H7 (cell line): ENCODE measurements around the gene FBXW10B.

DNA sequence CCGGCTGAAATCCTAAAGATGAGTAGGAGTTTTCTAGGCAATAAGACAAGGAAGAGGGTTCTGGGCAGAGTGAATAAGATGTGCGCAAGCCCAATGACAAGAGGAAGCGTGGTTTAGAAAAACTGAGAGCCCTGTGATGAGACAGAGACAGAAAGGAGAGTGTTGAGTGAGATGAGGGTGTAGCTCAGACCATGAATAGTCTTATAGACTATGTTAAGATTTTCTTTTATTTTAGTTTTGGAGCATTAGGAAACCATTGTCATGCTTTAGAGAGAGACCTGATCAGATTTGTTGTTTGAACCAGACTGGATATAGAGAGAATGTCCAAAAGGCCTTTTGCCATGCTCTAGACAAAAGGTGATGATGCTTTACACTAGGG lies 50.3 kb downstream of the COX10 start:
- RAMPAGE, long total RNA = no peak

DNA sequence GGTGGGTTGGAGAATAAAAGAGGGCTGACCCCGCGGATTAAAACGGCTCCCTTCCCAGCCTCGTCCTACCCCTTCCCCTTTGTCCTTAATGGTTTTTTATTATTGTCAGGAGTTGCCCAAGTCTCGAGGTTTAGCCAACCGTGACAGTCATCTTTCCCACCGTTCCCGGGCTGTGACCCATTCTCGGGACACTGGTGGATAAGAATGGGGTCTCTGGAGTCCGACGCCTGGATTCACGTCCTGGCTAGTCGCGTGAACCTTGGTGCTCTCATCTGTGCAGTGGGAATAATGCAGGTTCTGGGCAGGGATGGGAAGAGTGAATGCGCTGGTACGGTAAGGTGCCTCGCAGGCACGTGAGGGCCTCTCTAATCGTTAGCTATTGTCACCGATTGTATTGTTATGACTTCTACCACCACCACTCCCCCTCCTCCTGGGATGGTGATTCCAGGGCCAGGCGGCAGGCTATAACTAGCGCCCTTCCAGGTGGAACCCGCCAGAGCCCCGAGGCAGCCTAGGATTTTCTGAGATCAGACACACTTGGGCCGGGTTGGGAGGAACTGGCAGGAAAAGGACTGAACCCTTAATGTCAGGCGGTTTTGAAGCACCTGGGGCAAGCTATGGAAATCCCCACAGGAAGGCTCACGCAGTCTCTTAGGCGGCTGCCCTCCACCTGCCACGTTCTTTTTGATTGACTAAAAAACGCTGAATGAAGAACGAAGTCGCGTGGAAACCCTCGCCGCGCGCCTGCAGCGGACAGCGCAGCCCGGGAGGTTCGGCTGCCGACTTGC lies 2.6 kb downstream of the HS3ST3B1 start:
- RAMPAGE, long total RNA = no peak

- RAMPAGE, long total RNA = no peak
Observed at GRCh38 chr17:14304121-14304822, 3.4 kb downstream of the HS3ST3B1 start.

GRCh38 chr17:14321273-14321529 lies 20.3 kb downstream of the HS3ST3B1 start:
- RAMPAGE, long total RNA = no peak

DNA sequence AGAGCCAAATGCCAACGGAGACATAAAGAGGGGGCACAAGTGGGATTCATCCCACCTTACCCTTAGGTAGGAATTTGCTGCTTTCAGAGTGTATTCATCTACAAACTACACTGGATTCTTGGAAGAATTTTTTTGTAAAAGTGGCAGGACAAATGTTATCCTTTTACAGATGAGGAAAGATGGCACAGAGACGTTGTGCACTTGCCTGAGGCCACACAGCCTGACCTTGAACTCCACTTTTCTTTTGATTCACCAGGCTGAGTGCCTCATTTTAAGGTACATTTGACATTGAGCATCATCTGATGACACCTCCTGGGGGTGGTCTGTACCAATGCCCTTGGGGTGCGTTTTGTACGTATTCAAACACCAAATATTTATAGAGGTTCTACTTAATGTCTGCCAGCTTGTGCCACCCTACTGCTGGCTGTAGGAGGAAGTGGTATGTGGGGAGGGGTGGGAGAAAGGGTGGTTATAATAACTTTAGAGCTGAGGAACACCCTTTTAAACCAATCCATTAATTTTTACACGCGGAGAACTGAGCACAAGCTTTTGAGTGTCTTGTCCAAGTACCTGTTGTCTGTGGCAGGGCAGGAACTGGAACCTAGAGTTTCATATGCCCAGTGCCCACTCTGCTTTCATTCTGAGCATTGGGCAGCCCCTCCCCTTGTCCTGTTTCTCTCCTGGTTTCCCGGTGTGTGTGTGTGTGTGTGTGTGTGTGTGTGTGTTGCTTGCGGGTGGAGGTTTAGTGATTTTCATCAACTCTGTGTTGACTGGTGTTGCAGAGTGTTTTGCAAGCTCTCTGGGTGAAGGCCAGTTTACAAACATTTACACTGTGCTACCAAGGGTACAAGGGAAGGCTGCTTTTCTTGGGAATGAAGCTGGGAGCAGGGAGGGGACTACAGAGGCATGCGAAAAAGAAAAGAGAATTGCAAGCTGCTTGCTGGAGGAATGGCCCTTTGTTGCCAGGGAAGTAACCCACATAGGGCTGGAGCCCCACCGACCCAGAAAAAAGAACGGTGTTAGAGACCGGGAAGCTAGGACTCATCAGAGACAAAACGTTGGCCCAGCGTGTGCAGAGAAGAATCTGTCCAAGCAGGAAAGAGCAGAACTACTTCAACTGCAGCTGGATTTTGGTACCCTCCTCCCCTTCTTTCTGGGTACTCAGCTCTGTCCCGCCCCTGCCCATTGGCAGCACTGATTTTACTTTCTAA lies 29.4 kb downstream of the HS3ST3B1 start:
- RAMPAGE, long total RNA = no peak

DNA sequence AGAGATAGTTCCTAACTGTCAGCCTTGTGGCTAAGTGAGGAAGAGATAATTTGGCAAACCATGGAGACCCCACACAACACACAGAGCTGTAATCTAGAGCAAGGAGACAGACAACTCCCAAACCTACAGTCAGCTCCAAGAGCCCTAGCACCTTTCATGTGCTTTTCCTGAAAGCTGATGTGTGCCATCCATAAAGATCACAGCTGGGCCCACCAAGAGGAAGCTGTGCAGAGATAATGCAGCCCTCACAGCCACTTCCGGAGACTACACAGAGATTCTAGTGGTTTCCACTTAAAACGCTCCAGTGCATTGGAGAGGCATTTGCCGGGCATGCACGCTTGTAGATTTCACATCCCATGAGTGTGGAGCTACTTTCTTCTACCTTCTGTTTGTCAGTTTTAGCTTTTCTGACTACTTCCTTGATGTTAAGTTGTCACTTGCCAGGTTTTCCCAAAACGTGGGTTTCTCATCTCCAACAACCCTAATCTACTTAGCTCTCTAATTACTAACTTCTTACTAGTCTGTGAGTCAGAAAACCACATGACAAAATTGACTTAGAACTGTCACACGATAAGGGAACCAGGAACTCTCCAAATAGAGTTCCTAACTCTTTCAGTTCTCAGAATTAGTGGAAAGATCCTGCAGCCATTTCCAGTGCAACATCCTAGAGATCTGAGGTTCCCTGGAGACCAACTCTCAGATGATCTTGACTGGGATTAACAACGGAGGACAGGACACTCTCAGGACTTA lies 28.8 kb downstream of the PMP22 start:
- RAMPAGE, long total RNA = no peak

DNA sequence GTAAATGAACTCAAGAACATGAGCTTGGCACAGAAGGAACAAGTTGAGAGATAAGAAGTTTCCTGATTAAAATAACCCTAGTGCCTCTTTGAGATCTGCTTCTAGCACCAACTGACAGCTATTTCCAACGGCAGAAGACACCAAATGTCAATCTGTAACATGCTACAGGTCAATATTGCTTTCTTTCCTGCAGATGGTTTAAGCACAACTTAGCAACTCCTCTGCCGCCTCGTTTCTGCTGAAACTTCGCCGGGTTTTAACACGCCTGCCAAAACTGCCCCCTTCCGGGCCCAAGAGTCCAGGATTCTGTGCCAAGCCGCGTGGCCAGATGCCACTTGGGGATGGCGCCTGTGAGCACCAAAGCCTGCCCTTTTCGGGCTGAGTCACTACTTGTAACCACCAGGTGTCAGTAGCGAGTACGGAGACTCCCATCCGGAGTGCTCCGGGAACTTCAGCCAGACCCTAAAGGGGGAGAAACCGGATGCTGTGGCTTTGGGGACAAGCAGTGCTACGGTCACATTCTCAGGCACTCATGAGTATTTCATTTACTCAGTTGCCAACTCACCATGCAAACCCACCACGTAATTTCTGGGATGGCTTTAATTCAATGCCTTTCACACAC lies 7.9 kb downstream of the PMP22 start:
- RAMPAGE, long total RNA = no peak

DNA sequence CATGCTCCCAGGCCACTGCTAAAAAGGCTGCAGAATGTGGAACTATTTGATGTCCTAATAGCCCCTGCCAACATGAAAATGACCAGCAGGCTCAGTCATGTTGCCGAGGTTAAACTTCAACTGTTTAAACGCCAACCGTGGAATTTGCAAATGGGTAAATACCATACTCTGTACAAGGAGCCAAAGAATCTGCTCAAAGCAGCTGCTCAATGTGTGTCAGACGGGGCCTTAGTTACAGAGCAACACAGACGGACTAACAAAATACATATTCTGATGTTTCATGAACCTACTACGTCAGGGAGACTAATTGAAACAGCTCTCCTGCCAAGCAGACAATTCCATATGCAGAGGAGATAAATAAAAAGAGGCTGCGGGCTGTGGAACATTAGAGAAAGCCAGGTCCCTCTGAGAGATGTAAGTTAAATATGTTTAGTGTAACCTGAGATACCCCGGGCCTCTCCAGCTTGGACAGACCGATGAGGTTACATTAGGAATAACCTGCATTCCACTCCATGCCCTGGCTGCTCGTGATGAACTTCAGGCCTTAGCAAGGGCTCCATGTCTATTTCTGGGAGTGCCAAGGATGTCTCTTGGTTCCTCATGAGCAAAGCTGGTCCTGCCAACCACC lies 33.1 kb downstream of the CDRT4 start:
- RAMPAGE, long total RNA = no peak

DNA sequence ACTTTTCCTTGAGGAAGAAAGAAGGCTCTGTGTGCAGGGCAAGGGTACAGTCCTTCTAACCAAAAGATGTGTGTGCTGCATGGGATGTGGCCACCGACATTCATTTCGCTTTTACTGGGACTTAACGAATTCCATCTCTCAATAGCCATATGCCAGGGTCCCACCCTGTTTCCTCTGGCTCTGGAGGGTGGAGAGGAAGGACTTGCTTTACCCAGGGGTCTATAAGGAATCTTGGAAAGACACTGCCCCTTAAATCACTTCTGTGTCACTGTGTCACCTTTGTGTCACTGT lies 9.4 kb downstream of the CDRT4 start:
- RAMPAGE, long total RNA = no peak

GRCh38 chr17:15490522-15491688 lies 23.5 kb upstream of the CDRT4 start:
- RAMPAGE, long total RNA = no peak

DNA sequence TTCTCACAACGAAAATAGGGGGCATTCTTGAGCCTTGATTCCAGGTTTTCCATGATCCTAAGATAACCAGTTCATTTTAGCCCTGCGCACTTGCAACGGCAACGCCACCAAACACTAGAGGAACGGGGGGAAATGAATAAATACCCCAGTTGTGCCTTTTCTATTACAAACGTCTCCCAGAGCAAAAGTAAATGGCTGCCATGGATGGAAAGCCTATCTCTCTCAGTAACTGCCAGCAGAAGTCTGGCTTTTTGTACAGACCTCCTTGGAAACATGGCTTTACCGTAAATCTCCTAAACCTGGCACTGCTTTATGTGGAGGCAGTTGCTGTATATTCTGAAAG lies at the start of gene FBXW10B:
TSS of gene FBXW10B (minus strand) at position 245 of the 343 bp plus-strand sequence.
- RAMPAGE, long total RNA = no peak

- RAMPAGE, long total RNA = no peak
Observed at GRCh38 chr17:15817477-15818030, 85.5 kb downstream of the TBC1D26 start.

- RAMPAGE, long total RNA = no peak
Observed at GRCh38 chr17:15944513-15944801, 473 bp upstream of the ADORA2B start.

DNA sequence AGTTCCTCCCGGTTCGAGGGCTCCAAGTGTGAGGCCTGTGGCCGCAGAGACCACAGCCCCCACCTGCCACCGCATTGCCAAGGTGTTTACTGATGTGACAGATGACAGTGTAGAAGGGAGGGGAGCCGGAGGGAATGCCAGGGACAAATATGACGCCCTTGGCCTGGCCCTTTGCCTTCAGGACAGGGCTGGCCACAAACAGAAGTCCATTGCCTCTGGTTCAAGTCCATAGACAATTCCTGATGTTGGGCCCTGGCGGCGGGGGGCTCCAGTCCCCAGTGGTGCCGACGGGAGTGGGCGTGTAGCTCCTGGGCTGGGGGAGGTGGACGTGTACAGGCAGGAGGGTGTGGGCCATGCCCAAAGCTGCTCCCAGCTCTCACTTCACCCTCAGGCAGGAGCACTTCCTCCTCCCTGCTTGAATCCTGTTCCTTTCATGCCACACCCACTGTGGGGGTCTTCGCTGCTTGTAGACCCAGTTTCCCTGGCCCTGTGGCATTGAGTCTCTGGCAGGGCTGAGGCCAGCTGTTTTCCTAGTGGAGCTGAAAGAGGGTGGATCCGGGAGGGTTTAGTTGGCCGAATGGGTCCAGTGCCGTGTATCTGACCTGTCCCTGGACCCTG lies 3.3 kb downstream of the ADORA2B start:
- RAMPAGE, long total RNA = no peak

GRCh38 chr17:16040307-16040700 lies 40.7 kb downstream of the TTC19 start:
- RAMPAGE, long total RNA = no peak

DNA sequence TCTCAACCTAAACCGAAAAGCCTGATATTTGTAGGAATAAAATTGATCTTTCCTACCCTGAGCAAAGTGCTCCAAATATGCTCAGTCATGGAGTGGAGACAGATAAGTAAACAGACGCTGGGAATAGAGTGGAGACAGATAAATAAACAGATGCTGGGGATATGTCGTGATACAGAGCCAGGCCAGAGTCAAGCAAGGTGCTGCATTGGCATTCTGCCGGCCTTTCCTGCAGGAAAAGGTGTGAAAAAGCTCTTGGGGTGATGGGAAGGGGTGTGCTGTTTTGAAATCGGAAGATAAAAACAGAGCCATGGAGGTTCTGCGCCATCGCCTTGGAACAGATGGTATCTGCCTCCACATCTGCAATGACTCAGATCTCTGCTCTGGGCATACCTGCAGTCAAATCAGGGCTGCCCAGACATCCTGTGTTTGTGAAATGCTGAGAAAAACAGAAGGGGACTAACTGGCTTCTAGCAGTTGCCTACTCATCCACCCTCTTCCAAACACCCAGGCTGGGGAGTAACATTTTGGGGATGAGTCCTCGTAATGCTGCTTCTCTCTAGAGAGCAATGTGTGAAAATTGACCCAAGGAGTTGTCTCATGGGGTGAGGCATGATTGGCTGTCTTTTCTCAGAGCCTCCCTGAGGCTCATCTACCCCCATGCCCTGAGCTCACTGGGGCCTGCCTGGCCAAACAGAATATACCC lies 16.8 kb upstream of the TRPV2 start:
- RAMPAGE, long total RNA = no peak

DNA sequence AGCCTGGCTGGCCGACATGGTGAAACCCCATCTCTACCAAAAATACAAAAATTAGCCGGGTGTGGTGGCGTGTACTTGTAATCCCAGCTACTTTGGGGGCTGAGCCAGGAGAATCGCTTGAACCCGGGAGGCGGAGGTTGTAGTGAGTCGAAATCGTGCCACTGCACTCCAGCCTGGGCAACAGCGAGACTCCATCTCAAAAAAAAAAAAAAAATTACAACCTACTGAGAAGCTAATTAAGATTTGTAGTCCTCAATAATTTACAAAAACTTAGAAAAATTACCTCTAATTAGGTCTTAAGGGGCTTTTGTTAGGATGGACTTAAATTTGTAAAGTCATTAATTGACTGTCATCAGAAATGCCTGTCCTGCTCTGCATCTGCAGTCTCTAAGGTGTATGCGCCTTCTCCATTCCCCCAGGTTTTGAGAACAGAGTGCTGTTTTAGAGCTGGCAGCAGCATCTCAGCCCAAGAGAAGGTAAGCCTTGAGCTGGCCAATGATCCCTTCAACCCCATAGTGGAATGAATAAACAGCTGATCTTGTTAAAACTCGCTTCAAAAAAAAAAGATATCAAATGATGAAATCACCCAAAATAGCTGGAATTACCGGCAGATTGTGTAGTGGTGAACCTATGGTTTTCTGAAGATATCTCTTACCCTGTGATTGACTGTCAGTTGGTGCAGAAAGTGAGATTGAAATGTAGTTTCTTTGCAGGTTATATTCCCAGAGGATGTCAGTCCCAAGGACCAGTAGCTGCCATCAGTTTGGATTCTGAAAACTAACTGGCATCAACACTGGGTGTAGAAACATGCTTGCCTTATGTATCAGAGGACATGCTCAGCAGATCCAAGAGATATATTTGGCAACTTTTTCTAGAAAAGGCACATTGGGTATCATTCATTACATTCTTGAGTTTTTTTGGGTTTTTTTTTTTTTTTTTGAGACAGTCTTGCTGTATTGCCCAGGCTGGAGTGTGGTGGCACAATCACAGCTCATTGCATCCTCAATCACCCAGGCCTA lies 25.6 kb downstream of the TRPV2 start:
- RAMPAGE, long total RNA = no peak

DNA sequence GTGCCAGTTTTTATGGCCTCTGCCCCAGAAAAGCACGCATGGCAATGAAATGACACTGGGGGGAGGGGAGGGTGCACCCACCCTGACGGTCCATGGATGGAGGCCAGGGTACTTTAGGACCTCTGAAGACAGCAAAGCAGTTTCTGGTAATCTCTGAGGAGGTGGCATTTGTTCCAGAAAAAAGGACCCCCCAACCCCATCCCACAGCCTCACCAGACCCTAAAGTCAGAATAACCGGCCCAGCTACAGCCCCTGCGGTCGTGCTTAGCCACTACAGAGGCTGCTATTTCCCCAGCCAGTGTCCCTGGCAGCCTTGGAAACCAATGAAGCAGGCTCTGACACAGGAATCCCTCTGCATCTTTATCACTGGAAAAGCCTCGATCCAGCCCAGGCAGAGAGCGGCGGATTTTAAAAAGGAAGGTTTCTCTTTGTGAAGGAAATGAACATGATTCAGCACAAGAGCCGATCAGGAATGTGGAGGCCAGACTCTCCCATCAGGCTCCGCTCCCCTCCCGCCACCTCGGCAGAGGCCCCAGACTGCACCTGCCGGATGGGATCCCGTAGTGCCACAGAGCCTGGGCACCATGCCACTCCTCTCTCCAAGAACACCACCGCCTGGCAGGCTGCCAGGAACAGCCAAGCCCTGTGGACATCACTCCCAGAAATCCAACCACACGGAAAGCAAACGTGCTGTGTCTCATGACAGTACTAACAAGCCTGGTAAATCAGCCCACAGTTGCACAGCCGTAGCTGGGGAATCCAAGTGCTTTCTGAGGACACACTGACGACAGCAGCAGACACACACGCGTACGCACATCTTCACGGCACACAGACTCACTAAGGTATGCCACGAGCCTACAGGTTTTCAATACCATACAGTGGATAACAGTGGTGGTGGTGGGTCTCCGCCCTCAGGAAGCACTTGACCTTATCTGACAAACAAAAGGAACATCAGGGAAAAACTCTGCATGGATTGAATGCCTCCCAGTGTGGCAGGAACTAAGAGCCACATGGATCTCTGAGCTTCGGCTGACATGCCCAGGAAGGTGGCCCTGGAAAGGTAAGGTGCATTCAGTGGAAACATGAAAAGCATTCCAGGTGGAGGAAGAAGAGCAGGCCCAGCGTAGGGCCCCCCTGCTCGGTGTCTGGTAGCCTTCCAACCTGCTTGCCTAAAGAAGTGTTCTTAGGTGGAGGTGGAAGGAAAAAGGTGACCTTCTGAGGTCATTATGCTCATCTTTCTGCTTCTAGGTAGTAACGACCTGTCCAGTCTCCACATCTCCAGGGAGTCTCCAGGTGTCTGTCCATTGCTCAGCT lies 5.4 kb downstream of the LRRC75A start:
- RAMPAGE, long total RNA = no peak

DNA sequence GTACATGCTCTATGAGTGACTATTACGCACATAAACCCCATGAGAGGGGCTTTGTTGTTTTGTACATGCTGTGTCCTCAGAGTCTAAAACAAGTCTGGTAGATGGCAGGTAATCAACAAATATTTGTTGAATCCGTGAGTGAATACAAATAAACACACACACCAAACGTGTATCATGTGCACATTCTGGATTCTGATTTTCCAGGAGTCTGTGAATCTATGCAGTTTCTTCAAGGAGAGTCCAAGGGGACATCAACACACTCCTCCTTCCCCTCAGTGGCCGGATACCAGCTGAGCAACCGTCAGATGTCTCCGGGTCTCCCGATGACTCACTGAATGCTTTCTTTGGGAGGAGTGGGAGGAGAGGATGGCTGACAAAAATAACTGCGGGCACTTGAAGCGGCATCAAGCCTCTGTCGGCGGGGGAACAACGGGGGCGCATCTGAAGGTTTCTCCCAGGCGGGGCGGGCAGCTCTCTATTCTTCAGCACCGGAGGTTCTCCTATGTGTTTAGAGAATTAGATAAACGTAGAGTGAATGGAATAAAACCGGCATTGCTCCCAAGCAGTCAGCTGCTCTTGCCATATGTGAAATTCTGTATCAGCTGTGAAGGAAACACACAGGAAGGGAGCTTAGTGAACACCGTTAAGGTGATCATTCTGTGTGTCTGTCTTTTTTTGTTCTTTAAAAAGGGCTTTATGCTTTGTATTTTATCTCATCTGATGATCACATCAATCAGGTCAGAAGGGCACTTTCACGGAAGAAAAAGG lies 24.6 kb upstream of the LRRC75A start:
- RAMPAGE, long total RNA = no peak

DNA sequence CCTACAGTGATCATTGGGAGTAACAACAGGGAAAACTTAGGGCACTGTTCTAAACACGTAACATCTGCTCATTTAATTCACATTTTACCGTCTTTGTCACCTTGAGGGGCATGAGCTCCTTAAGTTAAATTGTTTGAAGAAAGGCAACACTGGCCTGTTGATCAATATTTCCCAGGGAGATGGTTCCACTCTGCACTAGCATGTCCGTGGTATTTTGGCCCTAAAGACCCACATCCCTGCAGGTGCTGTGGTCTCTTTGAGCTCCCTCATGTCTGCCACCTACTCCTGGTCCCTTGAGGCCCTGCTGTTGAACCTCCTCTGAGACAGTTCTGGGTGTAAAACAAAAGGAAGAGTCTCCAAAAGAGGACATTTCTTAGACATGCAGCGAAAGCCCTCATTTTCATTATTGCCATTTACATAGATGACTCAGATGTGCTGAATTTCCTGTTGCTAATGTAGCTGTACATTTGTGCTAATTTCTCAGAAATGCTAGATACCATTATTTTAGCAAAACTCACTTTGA lies 4.2 kb upstream of the TNFRSF13B start:
- RAMPAGE, long total RNA = no peak